ENCODE data around the gene MCCC1.

GRCh38 chr3:179661825-179662271 is 9.0 kb downstream of the USP13 start:
- PRO-cap = bidirectional peak, plus-strand start at chr3:179661992, minus-strand start at chr3:179661896
- RAMPAGE, long total RNA, 3 experiments = no peak in any of the 3 experiments

DNA sequence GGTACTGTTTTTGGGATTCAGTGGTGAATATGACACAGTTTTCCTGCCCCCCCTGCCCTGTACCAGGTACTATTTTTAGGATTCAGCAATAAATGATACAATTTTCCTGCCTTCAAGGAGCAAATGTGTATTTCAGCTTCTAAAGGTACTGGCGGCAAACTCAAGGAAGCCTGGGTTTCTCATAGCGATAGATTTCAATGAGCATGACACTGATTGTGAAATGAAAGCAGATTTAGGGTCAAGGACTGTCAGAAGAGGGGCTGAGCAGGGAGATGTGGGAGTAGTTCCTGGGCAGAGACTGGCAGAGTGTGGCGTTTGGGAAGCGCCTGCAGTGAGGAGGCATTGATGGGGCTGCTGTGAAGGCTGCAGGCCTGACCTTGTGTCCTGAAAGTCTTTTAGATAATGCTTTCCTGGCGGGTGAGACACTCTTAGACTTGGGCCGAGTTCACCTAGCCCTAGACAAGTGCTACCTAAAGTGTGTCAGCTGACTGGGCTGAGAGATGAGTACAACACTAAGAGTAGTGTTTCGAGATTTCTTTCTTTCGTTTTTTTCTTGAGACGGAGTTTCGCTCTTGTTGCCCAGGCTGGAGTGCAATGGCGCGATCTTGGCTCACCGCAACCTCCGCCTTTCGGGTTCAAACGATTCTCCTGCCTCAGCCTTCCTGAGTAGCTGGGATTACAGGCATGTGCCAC is 20.7 kb downstream of the USP13 start:
- PRO-cap = no peak
- RAMPAGE, long total RNA, 3 experiments = no peak in any of the 3 experiments

- PRO-cap = no peak
- RAMPAGE, long total RNA, 3 experiments = no peak in any of the 3 experiments
Observed at GRCh38 chr3:179731432-179732177, 78.8 kb downstream of the USP13 start.

- PRO-cap = no peak
- RAMPAGE, long total RNA, 3 experiments = no peak in any of the 3 experiments
Observed at GRCh38 chr3:181710410-181711298, 1.1 kb upstream of the SOX2 start.

- PRO-cap = no peak
- RAMPAGE, long total RNA, 3 experiments = no peak in any of the 3 experiments
Observed at GRCh38 chr3:181715995-181716476, 4.3 kb downstream of the SOX2 start.

DNA sequence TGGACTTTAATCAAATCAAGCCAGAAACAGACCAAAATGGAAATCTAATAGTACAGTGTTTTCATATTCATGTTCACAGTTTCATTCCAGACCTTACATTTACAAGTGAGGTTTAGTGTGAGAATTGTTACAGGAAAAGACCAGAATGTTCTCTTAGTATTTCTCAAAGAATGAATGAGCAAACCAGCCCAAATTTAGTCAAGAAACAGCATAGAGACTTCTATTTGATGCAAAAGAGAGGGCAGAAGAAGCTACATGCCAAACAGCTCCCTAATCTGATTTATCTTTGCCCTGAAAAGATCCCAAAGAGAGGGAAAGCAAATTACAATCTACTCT is 230.5 kb downstream of the SOX2 start:
- PRO-cap = no peak
- RAMPAGE, long total RNA, 3 experiments = no peak in any of the 3 experiments

GRCh38 chr3:182567741-182568030 is 225.6 kb upstream of the ATP11B start:
- PRO-cap = no peak
- RAMPAGE, long total RNA, 3 experiments = no peak in any of the 3 experiments

DNA sequence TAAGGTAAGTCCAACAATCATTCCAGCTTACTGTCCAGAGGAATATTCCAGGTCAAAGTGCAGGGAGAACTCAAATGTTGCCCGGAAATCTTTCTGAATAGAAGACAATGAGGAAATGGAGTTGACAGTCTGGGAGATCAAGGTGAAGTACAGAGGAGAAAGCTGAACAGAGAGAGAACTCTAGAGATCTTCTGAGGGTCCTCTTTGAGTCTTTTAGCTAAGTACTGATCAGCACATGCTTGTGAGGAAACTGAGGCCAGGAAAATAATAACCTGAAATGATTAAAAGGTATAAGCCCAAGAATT is 207.5 kb upstream of the ATP11B start:
- PRO-cap = no peak
- RAMPAGE, long total RNA, 3 experiments = no peak in any of the 3 experiments

DNA sequence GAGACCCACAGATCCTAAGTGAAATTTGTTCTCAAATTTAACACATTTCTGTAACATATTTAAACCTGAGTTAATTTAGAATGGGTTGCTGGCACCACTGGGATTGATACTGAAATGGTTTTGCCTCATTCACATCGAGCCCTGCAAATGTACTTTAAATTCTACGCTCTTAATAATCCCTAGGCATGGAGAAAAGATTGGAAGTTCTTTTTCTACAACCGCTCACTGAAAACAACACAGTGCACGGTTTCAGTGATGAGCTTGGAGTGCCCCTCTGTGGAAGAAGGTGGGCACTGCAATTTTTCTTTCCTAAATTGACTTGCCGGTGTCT is 109.9 kb upstream of the ATP11B start:
- PRO-cap = no peak
- RAMPAGE, long total RNA, 3 experiments = no peak in any of the 3 experiments

DNA sequence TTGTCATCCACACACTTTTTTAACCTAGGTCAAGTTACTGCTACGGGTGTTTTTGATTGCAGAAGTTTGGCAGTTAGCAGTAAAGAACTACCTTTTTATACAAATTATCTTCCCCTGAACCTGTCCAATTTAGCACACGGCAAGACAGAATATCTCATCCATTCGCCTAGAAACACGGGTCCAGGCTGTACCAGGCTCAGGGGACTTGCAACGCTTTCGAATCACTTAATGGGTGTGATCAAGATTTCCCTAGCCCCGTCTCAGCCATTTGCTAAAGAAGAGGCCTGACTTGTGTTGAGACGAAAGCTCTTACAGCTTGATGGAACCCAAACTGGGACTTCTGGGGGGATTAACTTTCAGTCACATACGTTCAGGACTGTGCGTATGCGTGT is 596 bp upstream of the ATP11B start:
- PRO-cap = no peak
- RAMPAGE, long total RNA, 3 experiments = no peak in any of the 3 experiments

DNA sequence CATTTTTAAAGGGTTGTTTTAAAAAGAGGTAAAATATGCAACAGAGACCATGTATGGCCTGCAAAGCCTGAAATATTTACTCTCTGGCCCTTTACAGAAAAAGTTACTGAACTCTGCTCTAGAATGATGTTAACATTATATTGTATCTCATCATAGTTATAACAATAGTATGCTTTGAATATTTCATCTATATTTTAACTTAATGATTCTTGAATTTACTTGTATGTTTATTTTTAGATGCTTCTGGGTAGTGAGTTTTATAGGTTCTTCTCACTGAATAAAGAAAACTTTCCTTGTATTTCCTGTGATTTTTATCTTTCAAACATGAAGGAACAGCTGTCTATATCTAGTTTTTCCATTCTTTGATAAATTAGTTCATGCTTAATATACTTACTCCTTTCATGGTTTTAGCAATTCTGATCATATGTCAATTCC is 74.6 kb downstream of the ATP11B start:
- PRO-cap = no peak
- RAMPAGE, long total RNA, 3 experiments = no peak in any of the 3 experiments

DNA sequence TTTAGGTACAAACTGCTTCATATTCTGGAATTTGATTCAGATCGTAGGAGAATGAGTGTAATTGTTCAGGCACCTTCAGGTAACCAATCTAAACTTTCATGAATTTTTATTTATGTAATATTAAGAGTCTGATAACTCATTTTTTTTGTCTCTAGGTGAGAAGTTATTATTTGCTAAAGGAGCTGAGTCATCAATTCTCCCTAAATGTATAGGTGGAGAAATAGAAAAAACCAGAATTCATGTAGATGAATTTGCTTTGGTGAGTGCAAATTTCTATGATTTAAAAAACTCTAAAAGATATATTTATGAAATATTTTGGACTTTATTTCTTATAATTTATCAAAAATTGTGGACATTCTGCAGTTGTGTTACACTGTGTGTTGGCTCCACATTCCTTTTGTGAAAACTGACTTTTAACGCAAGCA is 75.8 kb downstream of the ATP11B start:
- PRO-cap = no peak
- RAMPAGE, long total RNA, 3 experiments = no peak in any of the 3 experiments

DNA sequence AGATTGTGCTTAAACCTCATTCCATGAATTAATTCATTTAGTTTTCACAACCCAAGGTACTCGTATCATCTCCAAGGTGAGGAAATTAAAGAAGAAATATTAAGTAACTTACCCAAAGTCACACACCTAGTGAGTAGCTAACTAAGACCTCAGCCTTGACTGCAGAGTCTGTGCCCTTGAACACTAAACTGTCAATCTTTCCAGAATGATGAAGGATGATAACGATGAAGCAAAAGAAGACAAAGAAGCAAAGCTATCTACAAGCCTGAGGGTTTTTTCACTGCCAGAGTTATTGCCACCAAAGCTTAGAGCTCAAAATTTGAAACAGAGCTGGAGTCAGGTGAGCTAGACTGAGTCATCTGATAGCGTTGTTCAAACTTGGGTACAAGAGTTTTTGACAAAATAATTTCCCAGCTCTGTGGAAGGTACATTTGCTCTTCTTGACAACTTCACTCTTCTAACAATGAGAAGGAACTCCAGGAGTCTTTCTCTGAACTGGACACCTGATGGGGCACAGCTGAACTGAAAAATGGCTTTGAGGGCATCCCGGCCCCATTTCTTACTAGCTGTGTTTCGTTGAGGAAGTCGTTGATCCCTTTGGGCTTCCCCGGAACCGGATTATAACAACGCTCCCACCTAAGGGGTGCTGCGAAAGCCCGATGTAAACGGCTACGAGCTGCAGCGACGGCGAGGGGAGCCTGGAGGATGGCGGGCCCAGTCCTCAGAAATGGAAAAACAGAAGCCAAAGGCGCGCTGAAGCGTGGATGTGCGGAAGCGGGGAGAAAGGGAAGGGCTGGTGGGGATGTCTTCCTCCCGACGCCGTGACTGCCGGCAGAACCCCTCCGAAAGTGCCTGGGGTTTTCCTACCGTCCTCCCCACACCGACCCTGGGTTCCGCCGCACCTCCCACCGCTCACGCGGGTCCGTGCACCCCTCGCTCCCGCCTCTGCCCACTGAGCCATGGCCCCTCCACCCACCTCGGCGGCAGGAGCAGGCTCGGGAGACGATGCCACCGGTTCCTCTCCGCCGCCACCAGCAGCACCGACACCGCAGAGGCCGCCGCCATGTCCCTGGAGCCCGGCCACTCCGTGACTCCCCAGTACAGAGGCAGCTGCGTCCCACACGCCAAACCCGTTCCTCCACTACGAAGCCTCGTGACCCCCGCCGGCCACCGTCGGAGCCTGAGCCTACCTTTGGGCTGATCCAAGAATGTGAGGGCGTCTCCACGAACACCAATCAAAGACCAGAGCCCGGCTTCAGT is at the start of gene MCCC1:
Gene MCCC1, minus strand, starts transcription at position 1,121 of the 1,260 bp plus-strand sequence.
- PRO-cap = bidirectional peak, plus-strand start outside the sequence, minus-strand start at position 1,100 of the sequence
- RAMPAGE, long total RNA, 3 experiments = start-site peak on the minus strand in 3 of 3 experiments, centred at positions 1,092 to 1,098 of the sequence, 103 to 188 reads per replicate

GRCh38 chr3:183254057-183254550 is 1.1 kb downstream of the B3GNT5 start:
- PRO-cap = bidirectional peak, plus-strand start at chr3:183254275, minus-strand start at chr3:183254137
- RAMPAGE, long total RNA, 3 experiments = start-site peak on the plus strand in 1 of 3 experiments, at chr3:183254066-183254165 at its widest, 38 reads per replicate

- PRO-cap = no peak
- RAMPAGE, long total RNA, 3 experiments = no peak in any of the 3 experiments
Observed at GRCh38 chr3:183276585-183276995, 23.5 kb downstream of the B3GNT5 start.

GRCh38 chr3:183491348-183491819 is 63.0 kb upstream of the MCF2L2 start:
- PRO-cap = no peak
- RAMPAGE, long total RNA, 3 experiments = no peak in any of the 3 experiments

- PRO-cap = no peak
- RAMPAGE, long total RNA, 3 experiments = no peak in any of the 3 experiments
Observed at GRCh38 chr3:183533433-183534265, 21.9 kb downstream of the KLHL6 start.

- PRO-cap = no peak
- RAMPAGE, long total RNA, 3 experiments = no peak in any of the 3 experiments
Observed at GRCh38 chr3:183650069-183650538, 14.7 kb downstream of the KLHL24 start.

DNA sequence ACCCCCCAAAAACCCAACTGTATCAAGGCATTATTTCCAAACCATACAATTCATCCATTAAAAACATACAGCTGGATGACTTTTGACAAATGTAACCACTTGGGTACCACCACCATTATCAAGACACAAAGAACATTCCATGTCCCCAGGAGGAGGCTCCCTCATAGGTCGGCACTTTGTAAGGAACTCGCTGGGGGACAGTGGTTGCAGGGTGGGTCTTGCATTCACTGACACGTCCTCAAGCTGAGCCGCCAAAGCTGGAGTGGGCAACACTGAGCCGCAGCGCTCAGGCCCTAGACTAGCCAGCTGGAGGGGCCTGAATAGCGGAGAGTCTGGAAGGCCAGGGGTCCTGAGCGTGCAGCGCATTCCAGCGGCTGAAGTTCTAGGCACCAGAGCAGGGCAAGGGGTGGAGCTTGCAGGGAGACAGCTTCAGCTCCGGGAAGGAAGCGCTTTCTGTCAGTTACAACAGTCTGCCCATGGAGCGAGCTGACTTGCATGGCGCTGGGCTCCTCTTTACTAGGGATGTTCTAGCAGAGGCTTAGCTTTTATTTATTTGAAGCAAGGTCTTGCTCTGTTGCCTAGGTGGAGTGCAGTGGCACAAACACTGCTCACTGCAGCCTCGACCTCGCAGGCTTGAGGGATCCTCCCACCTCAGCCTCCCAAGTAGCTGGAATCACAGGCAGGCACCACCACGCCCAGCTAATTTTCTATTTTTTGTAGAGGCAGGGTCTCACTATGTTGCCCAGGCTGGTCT is 2.7 kb downstream of the MAP6D1 start:
- PRO-cap = no peak
- RAMPAGE, long total RNA, 3 experiments = no peak in any of the 3 experiments

DNA sequence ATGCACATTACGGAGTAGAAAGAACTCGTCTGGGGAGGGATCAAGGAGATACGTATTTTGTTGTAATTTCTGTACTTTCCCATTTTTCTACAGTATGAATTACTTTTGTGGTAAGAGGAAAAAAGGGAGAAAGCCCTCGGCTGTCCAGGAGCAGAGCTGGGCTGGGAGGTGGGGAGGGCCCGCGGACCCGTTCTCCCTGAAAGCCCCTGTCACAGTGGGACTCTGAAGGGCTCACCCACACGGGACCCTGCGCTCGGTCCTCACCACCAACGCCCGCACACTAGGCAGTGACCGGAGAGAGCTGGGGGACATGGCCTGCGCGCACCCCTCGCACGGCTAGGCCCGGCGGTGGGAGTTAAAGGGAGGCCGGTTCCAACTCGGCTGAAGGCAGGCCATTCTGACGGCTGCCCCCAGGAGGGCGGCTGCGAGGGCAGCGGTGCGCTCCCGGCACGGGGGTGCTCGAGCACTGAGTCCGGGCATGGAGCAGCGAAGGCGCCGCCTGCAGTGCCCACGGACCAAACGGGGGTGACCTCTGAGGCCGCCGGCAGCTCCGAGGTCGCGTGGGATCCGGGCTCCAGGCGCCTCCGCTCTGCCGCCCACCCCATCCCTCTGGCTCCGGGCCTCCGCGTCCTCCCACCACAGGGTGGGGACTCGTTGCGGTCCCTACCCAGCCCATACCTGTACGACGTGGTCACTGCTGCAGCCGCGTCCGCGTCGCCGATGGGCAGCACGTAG is 741 bp downstream of the MAP6D1 start:
- PRO-cap = no peak
- RAMPAGE, long total RNA, 3 experiments = no peak in any of the 3 experiments

Measured in gastrocnemius medialis (tissue), 3 donors.